Myometrial cell (primary cell): ENCODE data around the gene FNTB.

GRCh38 chr14:64051411-64052186 is 198.8 kb downstream of the SYNE2 start:
- RAMPAGE, long total RNA: no peak

DNA sequence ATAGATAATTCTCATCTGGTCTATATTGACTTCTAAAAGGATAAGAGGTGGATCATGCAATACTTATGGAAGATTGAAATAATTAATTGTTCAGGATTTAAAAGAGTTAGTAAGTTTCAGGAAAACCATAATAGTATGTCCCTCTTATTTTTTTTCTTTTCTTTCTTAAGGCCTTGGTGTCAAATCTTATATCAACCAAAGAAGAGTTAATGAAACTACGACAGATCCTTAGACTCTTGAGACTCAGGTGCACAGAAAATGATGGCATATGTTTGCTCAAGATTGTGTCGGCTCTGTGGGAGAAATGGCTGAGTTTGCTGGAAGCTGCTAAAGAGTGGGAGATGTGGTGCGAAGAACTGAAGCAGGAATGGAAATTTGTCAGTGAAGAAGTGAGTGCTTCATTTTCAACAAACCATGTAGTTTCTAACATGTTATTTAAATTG is 212.5 kb downstream of the SYNE2 start:
- RAMPAGE, long total RNA: no peak

DNA sequence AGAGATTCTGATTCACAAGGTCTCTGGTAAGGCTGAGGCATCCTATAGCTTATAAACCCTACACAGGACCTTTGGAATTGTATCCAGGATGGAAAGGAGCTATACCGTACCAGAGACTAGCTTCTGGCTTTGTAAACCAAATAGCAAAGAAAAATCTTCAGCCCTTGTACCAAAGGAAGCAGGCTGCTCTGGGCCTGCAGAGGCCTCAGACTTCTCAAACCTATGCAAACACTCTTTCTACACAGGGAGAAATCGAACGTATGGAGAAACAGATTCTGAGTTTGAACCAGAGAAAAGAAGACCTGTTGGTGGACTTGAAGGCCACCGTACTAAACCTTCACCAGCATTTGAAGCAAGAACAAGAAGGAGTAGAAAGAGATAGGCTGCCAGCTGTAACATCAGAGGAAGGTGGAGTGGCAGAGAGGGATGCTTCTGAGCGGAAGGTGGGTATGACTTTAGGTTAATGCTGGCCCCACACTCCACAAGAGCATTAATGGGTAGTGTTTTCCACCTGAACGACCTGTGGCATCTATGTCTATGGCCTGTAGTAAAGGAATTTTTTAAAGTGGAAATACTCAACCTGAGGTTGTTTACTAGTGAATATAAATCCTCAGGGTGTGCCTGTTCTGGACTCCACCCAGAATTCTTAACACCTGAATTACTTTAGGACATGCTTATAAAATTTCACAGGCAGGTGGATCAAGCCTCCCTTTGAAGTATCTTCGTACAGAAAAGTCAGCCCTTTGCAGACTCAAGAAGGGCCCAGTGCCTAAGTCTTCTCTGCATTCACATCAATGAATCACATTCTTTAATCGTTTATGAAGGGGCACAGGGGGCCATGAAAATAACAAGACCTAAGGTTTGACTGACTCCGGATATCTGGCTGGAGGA is 196.2 kb downstream of the ESR2 start:
- RAMPAGE, long total RNA: no peak

GRCh38 chr14:64098595-64098854 is 195.6 kb downstream of the ESR2 start:
- RAMPAGE, long total RNA: no peak

DNA sequence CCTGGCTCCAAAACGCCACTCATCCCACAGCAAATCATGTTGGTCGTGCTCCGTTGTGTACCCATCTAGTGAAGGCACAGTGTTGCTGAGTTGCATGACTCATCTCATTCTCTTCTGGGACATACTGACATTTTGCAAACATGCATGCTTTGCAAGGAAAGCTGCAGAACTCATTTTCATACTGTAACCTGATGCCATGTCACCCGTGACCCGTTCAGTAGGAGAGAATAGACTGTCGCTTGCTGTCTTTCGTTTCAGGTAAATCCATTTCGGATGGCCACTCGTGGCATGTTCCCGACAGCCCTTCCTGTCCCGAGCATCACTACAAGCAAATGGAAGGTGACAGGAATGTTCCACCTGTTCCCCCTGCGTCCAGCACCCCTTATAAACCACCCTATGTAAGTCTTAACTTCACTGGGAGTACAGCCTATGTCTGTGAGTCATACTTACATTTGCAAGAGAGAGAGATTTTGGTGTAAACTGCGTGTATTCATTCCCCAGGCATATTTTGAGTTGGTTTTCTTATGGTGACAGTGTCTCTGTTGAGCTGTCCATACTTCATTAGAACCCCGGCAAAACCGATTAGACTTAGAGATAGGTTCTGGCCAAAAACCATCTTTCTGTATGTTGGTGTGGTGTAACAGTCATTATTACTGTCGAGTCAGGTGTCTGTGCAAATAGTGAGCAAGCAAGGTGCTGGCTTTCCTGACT is 78.0 kb downstream of the ESR2 start:
- RAMPAGE, long total RNA: no peak

DNA sequence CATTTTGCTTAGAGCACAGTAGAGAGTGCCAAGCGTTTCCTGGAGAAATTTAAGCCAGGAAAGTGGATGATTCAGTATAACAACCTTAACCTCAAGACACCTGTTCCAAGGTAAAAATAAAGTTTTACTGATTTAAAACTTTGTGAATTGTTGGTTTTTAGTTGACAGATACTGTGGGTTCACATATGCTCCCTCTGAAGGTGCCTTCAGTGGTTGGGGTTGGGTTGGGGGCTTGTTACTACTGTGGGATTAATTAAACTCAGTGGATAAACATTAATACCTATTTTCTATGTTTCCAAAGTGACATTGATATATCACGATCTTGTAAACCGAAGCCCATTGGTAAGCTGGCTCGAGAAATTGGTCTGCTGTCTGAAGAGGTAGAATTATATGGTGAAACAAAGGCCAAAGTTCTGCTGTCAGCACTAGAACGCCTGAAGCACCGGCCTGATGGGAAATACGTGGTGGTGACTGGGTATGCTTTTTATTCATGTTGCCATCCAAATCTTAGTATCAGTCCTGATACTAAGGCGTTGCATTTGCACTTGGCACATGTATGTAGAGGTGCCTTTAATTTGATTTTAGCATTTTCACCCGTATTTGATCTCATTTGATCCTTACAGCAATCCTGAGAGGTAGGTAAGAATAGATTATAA is 37.7 kb downstream of the MTHFD1 start:
- RAMPAGE, long total RNA: no peak

DNA sequence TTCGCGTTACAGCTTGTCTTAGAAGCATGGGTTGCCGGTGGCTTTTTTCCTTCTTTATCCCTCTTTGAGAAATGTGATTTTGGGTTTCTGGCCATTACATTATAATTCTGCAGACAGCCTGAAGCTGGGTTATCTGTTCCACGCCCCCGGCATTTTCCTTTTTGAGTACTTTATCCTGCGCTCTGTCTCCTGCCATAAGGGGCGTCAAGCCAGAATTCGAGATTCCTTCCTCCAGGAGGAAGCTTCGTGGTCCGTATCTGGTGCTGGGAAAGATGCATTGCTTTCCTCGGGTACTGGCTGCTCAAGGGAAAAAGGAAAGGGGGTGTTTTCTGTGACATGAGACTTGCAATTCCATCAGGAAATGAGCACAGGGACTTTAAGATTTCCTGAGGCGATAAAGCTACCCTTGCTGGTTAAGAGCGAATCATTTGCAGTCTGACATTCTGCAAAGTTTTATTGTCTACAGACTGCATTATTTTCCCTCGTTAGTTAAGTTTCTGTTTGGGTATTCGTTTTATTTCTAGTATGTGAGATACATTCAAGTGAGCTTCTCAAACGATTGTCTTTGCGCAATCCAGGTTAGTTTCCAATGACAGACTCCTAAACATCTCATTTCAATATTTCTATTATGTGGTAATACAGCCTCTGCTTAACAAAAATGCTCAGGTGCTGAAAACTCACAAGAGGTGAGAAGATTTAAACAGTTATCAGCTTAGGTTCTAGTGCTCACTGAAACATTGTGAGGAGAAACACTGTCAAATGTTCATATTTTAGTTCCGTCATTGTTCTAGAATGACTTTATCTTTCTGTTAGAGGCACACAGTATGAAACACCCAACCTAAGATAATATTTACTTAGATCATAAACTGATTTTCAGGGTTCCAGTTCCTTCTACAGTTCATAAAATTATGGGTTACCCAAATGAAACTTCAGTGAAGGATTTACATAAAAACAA is 797 bp downstream of the AKAP5 start:
- RAMPAGE, long total RNA: no peak

- RAMPAGE, long total RNA: no peak
Observed at GRCh38 chr14:64675294-64675722, 28.9 kb upstream of the PLEKHG3 start.

GRCh38 chr14:64698942-64699576 is 5.2 kb upstream of the PLEKHG3 start:
- RAMPAGE, long total RNA: no peak

DNA sequence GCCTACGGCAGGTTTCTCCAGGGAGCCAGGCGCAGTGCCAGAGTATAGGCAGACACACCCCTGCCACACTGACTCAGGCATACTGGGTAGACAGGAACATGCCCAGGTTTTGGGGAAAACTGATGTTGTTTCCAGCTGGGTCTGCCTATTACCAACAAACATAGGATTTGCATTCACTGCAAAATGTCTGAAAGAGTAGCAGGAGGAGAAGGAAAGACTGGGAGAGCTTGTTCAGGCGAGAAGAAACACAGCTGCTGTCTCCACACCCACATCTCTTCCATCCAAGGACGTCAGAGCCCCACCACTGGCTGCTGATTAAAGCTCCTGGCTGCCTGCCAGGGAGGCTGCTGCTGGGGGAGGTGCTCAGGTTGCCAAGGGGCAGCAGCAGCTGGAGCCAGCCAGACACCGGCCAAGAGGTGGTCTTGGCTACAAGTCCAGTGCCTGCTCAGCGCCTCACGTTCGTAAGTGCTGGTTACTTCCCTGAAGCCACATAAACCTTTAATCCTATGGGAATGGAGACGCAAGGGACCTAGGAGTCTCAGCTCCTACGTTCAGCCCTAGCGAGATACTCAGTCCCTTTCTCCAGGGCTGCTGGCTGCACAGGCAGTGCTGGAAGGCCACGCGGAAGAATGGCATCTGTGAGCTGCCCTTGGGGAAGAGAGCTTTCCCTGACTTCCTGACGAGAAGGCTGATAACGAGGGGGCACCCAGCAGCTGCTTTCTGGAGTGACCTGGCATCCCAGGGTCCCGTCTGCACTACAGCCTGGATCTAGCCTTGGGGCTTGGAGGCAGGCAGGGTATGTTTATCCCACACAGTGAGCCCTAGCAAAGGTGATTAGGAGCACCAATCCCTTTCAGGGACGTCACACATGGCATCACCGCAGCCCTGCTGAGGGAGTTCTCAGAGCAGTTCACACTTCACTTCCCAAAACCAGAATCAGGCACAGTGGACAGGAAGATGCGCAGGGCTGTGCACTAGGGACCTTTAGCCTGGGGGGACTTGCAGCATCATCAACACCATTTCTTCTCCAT is 58.2 kb downstream of the PLEKHG3 start:
- RAMPAGE, long total RNA: no peak

- RAMPAGE, long total RNA: no peak
Observed at GRCh38 chr14:64915421-64915620, 1.1 kb downstream of the CHURC1 start.

GRCh38 chr14:64941964-64942340 is 593 bp downstream of the GPX2 start:
- RAMPAGE, long total RNA: no peak

DNA sequence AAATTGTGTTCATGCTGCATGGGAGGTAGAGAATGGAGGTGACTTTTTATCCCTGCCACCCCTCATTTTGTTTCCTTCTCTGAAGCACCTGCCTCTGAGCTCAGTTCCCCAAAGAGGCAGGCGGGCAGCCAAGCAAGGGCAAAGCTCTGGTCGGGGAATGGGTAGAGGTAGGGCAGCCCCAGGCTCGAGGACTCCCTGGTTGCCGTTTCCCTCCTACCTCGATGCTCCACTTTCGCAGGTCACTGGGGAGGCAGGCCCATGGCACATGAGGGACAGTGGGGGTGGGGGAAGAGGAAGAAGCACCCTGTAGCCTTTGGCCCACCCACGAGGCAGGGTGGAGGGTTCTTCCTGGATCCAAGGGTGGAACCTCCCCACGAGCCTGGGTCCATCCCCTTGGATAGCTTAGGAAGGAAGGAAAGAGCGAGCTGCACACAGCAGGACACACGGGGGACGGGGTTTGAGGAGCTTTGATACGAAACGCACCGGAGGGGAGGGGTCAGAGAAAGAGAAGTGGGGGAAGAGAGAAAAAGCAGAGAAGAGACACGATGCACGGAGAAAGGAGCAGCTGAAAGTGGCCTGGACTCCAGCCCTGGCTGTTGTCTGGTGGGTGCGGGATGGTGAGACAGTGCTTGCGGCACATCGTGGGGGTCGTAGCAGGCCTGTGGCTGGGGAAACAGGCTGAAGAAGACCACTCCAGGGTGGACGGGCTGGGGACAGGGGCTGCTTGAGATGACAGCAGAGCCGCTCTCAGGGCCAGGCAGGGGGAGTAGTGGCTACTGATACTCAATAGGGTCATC is 5.1 kb upstream of the GPX2 start:
- RAMPAGE, long total RNA: no peak

DNA sequence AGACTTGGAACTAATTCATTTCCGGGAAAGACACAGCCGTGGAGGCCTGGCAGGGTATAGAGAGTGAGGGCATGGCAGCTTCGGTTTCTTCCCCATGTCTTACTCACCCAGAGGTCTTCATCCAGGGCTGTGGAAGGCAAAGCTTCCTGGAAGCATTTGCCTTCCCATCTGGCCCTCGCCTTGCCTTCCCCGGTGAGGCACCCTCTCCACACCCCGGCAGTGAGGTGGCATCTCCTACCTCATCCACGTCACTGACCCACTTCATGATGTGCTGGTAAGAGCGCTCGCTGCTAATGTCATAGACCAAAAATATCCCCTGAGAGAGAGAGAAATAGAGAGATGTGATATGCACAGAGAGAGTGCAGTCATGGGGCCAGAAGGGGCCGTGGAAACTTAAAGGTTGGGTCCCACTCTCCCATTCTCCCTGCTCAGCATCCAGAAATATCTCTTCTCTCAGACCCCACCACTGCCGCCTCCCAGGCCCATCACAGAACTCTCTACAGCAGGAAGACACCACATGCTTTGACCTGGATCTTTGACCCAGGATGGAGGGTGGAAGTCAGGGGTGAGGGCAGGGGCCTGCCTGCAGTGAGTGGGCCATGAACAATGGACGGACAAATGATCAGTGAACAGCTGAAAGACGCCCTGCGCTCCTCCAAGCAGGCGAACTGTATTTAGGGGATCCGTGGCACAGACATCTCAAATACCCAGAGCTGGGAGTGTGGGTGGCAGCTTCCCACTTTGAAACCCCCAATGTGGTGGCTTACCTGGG is 8.5 kb upstream of the GPX2 start:
- RAMPAGE, long total RNA: no peak

GRCh38 chr14:64986574-64987754 is at the start of gene FNTB:
TSS of gene FNTB (plus strand) at chr14:64986895.
- RAMPAGE, long total RNA: no peak

- RAMPAGE, long total RNA: no peak
Observed at GRCh38 chr14:64997211-64998023, 10.7 kb downstream of the FNTB start.

- RAMPAGE, long total RNA: no peak
Observed at GRCh38 chr14:65054369-65054978, 47.8 kb downstream of the MAX start.

GRCh38 chr14:65072957-65073529 is 29.3 kb downstream of the MAX start:
- RAMPAGE, long total RNA: no peak

- RAMPAGE, long total RNA: no peak
Observed at GRCh38 chr14:65236396-65236770, 134.1 kb upstream of the MAX start.

- RAMPAGE, long total RNA: start-site peak on the minus strand at chr14:65412469-65412630, 51 and 70 reads in 2 replicates
Observed at GRCh38 chr14:65412283-65412665, 256 bp upstream of the FUT8 start.